Metastatic Pancreatic Carcinoma in the Ovary (tissue), 1 donor: Measurements from ENCODE around the gene CMPK1.

DNA sequence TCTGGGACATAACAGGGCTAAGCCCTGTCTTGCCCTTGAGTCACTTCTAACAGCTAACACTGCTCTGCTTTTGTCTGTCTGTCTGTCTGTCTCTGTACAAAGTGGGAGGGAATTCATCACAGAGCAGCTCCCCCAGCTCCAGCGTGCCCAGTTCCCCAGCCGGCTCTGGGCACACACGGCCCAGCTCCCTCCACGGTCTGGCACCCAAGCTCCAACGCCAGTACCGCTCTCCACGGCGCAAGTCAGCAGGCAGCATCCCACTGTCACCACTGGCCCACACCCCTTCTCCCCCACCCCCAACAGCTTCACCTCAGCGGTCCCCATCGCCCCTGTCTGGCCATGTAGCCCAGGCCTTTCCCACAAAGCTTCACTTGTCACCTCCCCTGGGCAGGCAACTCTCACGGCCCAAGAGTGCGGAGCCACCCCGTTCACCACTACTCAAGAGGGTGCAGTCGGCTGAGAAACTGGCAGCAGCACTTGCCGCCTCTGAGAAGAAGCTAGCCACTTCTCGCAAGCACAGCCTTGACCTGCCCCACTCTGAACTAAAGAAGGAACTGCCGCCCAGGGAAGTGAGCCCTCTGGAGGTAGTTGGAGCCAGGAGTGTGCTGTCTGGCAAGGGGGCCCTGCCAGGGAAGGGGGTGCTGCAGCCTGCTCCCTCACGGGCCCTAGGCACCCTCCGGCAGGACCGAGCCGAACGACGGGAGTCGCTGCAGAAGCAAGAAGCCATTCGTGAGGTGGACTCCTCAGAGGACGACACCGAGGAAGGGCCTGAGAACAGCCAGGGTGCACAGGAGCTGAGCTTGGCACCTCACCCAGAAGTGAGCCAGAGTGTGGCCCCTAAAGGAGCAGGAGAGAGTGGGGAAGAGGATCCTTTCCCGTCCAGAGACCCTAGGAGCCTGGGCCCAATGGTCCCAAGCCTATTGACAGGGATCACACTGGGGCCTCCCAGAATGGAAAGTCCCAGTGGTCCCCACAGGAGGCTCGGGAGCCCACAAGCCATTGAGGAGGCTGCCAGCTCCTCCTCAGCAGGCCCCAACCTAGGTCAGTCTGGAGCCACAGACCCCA is 97.7 kb downstream of the PIK3R3 start:
- PRO-cap = no peak

- PRO-cap = no peak
Measured at GRCh38 chr1:46133883-46134493, 1.6 kb upstream of the PIK3R3 start.

DNA sequence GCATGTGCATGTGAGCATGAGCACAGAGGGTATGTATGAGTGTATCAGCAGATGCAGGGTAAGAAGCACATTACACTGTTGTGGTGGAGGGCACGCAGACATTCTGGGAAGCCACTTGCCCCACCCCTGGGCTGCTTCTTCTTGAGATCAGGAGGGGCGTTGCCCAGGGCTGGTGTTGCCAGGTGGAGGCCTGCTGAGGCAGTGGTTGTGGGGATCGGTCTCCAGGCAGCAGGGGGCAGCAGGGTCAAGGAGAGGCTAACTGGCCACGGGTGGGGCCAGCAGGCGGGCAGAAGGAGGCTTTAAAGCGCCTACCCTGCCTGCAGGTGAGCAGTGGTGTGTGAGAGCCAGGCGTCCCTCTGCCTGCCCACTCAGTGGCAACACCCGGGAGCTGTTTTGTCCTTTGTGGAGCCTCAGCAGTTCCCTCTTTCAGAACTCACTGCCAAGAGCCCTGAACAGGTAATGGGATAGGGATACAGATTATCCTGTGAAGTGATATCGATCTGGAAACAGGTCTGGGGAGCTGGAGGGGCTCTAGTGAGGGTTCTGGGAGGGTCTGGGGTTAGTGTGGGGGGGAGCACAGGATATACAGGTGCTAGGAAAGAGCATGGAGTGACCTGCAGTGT is 4.0 kb upstream of the P3R3URF start:
- PRO-cap = no peak

GRCh38 chr1:46194001-46194735 is 4.1 kb downstream of the POMGNT1 start:
- PRO-cap = no peak

DNA sequence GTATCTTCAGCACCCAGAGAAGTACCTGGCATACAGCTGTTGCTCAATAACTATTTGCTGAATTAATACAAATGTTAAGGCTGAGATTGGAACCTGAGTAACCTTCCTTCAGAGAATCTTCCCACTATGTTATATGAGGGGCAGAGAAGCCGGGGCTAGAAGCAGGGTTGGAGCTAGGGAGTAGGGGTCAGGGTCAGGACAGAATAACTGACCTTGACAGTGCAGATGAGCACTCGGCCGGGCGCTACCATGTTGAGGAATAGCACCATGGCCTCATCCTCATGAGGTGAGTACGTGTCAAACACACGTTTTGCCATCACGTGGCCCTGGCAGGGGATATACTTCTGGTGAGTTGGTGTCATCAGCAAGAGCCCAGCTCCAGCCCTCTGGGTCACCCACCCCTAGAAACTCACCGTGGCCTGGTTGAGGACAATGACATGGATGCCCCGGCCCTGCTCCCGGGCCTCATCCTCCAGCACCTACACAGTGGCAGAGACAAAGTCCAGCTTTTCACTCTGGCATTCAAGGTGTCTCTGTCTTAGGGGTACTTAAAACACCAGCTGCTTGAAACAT is 2.5 kb downstream of the POMGNT1 start:
- PRO-cap = no peak

- PRO-cap = no peak
Measured at GRCh38 chr1:46204088-46204965, 1.2 kb downstream of the LURAP1 start.

- PRO-cap = bidirectional peak, plus-strand start at chr1:46247688, minus-strand start at chr1:46247309
Measured at GRCh38 chr1:46246407-46247558, 780 bp upstream of the RAD54L start.

DNA sequence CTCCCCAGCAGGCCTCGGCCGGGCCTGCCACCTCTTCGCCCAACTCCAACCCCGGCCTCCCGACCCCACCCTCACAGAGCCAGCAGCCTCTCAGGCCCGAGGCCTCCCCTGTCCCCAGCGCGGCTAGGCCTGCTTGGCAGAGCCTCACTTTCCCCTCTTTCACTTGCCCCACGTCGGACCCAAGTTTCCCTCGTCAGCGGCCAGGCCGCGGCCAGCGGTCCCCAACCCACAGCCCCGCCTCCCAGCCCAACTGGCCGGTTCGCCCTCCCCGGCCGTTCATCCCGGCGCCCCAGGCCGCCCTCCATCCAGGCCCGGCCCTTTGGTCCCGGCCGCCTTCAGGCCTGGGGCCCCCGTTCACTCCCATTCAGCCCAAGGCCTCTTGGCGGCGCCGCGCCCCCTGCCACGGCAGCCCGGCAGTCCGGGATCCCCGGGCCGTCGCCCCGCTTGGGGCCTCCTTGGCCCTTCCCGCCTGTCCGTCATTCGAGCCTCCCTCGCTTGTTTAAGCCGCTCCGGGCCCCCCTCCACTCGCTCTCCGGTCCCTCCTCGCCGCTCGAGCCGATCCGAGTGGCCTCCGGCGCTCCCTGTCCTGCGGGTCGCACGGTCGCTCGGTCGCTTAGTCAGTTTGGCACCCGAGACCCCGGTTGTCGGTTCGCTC is 1.5 kb downstream of the LRRC41 start:
- PRO-cap = no peak

DNA sequence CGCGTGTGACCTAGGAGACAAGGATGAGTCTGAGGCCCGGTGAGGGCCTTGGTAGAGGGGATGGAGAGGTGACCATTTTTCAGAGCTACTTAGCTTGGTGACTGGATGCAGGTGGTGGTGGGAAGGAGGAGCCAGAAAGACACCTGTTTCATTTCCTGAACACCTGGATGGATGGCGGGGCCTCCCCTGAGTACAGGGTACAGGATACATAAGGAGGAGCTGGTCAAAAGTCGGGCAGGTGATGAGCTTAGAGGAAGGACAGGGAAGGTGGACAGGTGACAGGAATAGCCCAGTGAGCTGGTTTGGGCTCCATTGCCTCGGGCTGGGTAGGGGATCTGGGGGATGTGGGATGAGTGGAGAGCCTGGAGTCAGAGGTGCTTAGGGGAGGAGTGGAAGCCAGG is 6.3 kb downstream of the FAAH start:
- PRO-cap = no peak

- PRO-cap = no peak
Measured at GRCh38 chr1:46653484-46654094, 14.6 kb downstream of the ATPAF1 start.

- PRO-cap = no peak
Measured at GRCh38 chr1:46716292-46716550, 2.7 kb downstream of the EFCAB14 start.

DNA sequence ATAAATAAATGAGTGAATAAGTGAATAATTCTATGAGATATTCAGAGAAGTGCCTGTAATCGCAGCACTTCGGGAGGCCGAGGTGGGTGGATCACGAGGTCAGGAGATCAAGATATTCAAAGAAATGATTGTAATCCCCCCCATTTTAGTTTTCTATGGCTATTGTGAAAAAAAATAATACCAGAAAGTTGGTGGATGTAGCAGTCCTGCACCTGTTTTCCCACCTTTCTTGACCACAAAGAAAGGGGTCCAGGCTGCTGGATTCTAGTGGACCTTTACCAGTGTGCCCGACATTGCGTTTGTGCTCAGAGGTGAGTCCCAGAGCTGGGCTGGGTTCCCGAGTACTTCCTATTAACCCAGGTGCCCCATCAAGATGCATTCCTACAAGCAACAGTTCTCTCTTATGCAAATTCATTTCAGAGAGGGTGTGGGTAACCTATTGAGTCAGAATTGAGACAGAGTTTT is 7.6 kb upstream of the CYP4A22 start:
- PRO-cap = no peak

GRCh38 chr1:47333420-47334406 is at the start of gene CMPK1:
CMPK1 (plus strand) TSS chr1:47333790.
- PRO-cap = bidirectional peak, plus-strand start at chr1:47333816, minus-strand start at chr1:47333763; bidirectional peak, plus-strand start at chr1:47334298, minus-strand start at chr1:47334206

DNA sequence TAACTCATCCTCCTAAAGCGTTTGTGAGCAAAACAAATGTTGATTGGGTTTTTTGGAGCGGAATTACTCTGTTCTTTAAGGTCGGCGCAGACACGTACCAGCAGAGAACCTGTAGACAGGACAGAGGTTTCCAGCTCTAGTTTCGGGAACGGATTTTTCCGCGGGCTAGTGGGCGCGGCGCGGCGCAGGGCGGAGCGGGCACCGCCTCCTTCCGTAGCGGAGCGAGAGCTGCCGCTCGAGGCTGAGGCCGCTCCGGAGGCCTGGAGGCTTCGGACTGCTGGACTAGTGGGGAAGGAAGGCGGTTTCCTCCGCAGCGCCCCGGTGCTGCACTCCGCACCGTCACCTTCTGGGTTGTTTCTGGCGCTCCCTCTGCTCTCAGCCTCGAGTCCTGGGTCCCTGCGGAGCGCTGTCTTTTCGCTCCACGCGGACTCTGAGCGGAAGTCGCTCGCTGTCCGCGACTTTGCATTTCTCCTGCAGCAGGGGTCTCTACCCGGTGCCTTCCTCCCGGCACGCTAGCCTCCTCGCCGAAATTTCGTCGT is 6.9 kb downstream of the FOXD2 start:
- PRO-cap = no peak

DNA sequence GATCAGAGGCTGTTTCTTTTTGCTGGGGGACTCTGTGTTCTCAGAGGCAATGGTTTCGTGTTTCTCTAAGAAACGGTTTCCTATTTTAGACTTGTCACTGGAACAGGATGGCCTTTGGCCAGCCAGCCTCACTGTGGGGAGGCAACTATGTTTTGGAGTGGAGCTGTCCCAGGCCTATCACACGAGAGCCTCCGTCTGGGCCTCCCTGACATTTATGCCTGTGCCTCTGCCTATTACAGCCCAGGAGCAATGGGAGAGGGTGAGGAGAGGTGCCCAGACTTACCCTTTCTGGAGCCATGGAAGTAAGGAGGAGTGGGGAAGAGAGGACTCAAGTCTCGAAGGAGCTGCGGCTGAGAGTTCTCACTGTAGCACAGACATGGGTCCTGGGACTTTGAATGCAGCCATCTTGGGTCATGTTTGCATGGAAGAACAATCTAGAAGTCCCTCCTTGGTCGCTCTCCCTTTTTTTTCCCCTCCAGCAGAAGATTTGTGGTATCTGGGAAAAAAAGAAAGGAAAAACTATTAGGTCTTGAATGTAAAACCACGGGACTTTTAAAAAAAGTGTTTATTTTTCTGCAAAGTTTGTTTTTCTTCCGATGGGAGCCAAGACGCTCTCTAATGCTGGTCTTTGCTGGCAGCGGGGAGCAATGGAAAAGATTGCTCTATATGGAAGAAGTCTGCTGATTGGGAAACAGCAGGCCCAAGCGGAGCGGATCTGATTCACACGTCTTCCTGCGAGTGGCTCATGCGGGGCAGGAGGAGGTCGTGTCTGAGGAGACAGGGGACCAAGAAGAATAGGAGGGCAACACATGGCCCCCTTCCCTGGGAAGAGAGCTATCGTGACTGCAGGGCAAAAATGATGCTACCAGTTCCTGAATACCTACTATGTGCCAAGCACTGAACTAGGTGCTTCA is 219.2 kb downstream of the FOXD2 start:
- PRO-cap = no peak

- PRO-cap = no peak
Measured at GRCh38 chr1:47705645-47706285, 267.9 kb downstream of the FOXD2 start.

DNA sequence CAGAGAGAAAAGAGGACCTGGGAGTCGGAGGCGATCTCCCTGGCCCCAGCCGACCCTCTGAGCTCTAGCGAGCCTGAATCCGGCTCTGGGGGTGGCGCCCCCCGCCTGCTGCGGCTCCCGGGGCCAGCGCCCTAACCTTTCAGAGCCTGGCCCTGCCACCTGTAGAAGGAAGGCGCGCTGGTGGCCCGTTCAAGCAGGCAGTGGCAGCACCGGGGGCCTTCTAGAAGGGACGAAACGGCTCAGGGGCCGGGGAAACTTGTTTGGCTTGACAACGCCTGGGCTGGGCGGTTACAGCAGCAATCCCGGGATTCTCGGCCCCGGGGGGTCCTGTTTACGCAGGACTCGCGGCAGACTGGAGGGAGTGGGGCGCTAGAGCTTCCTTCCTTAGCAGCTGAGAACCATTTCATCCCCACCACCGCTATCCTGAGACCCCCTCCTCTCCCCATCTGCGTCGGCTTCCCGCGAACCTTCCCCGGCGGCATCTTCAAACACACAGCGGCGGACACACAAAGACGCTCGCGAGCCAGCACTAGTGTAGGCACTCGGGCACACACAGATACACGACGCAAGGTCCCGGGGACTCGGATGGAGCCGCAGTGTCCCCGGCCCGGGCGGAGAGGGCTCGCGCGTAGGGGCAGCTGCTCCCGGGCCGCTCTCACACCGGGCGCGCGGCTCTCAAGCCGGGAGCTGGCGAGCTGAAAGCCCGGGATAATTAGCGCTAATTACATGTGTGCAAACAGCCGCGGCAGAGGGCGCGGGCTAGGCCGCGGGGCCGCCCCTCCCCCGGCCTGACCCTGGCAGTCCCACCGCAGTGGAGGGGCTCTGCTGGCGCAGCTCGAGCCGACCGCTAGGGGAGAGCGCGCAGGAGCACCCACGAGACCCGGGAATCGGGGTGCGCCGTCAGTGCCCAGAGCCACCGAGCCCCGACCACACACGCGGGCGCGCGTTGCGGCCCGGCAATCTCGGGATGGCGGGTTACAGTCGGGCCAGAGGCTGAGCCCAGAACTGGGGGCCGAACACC is 271.3 kb downstream of the FOXD2 start:
- PRO-cap = no peak

DNA sequence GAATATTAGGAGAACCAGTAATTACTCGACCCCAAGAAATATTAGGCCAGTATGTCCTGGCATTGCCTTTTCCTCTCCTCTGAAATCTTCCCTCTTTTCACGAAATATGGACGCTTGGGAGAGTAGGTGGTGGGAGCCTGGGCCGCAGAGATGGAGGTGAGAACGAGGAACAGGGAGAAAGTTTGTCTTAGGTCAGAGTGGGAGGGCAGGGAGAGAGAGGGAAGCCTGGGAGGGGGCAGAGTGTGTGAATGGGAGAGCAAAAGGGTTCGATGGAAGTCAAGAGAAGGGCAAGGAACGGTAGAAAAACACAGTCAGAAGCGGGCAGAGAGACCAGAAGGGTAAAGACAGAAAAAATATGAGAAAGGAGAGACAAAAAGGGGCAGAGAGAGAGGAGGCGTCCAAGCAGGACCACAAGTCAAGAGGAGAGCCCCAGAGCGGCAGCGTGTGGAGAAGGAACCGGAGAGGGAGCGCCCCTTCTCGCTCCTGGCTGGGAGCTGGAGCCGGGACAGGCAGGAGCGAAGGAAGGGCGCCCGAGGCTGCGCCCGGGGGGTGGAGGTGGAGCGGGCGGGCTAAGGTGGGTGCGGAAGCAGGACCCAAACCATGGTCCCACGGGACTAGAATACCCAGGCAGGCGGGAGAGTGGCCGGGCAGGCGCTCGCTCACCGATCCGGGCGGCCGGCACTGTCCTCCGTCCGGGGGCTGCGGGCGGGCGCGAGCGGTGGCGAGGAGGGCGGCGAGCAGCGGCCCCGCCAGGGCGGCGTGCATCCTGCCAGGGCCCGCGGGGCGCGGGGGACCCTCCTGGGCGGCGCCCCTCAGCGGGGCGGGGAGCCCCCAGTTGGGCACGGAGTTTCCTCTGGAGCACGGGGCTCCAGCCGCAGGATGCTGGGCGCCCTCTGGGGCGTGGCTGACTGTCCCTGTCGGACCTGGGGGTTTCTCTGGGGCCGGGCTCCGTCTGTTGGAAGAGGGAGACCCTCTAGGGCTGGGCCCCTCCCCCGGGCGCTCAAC is 858 bp downstream of the TRABD2B start:
- PRO-cap = no peak

DNA sequence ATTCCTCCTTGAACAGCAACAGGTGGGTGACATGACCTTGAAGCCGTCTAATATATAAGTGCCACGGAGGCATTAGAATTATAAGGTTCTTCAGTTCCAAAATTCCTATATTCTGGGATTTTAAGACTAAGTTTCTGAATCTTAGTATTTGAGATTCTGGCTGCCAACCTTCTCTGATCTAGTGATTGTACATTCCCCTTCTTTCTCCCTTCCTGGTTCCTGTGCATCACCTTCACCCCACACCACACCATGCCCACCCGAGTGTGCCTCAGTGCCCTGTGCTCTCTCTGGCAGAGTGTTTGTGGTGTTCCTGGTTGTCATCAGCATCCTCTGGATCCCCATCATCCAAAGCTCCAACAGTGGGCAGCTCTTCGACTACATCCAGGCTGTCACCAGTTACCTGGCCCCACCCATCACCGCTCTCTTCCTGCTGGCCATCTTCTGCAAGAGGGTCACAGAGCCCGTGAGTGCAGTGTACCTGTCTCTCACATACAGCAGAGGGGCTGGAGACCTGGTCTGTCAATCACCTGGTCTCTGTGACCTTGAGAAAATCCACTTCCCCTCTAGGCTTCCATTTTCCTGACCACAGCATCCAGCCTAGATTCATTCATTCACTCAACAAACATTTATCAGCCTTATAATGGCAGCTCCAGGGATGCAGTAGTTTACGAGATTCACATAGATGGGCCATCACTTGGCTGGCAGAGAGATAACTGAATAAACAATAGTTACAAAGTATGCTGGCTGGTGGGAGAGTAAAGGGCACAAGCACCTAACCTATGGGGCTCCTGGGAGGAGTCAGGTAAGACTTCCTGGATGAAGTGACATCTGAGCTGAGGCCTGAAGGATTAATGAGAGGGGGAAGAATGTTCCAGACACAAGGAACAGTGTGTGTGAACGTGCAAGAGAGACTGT is 15.1 kb downstream of the SLC5A9 start:
- PRO-cap = no peak

GRCh38 chr1:48435449-48435801 is 36.6 kb downstream of the SPATA6 start:
- PRO-cap = unidirectional peak, plus-strand start at chr1:48435701